Mesenchymal stem cell of adipose (primary cell): ENCODE data around the genes LRRC53 and ST6GALNAC3.

GRCh38 chr1:68313704-68314224 is 81.4 kb upstream of the WLS start:
- CAGE, long polyA plus RNA = no peak

- CAGE, long polyA plus RNA = no peak
These were observed 91.3 kb downstream of the RPE65 start for GRCh38 chr1:68358489-68358861.

DNA sequence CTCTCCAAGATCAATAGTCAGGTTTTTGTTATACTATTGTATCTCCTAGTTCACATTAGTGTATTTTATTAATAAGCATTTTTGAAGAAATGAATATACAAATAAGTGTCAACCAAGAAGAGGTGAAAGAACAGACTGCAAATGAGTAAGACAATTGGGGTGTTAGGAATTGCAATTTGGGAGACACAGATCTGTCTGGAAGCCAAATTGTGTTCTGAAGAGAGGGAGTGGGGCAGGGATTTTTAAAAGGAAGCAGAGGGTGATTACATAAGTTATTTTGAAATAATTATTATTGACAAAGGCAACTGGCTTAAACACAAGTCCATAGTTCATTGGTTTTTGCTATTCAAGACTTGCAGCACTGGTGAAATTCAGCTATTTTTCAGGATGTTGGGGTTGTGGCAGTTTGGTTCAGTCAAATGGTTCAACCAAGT is 299.9 kb upstream of the DEPDC1 start:
- CAGE, long polyA plus RNA = no peak

GRCh38 chr1:70246496-70246973 is 25.4 kb downstream of the SRSF11 start:
- CAGE, long polyA plus RNA = no peak

DNA sequence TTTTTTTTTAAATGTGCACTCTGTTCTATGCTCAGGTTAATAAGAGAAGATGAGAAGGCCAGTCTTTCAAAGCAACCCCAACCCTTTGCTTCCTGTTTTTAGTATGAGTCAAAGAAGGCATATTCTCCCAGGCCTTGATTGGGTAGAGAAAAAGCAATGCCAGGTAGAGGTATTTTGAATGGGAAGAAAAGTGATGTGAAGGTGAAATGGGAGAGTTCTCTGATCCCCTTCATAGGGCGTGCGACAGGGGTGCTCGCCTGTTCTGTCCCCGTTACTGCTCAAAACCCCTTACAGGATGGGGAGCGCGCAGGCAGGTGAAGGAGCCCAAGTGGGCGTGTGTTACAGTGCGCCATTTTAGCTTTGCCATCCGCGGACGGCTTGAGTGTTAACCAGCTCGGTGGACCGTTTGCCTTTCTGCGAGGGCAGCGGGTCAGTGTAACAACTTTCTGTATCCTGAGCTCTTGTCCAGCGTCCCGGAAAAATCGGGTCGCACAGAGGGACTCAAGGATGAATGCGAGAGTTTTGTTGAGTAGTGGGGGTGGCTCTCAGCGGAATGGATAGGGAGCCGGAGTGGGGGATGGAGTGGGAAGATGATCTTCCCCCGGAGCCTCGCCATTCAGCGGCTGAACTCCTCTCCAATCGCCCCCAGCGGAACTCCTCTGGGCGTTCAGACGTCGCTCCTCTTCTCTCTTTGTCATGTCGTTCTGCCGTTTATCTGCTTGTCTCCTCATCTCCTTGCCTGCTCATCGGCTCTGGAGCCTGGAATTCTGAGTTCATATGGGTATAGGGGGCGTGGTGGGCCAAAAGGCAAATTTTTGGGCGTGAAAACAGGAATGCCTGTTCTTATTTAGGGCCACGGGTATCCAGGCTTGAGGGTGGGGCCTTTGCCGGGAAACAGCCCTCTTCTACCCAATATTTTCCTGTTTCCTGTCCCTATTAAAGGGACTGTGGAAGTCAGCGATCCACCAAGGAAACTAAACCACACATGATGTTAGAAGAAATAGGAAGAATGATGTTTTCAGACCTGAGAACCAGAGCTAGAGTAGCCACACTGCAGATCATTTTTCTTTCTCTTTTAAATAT is 295.4 kb downstream of the CTH start:
- CAGE, long polyA plus RNA = no peak

GRCh38 chr1:71015602-71016069 is 32.0 kb downstream of the PTGER3 start:
- CAGE, long polyA plus RNA = no peak

GRCh38 chr1:71073955-71074512 is 6.8 kb downstream of the ZRANB2 start:
- CAGE, long polyA plus RNA = no peak

GRCh38 chr1:71193084-71193505 is 112.3 kb upstream of the ZRANB2 start:
- CAGE, long polyA plus RNA = no peak

DNA sequence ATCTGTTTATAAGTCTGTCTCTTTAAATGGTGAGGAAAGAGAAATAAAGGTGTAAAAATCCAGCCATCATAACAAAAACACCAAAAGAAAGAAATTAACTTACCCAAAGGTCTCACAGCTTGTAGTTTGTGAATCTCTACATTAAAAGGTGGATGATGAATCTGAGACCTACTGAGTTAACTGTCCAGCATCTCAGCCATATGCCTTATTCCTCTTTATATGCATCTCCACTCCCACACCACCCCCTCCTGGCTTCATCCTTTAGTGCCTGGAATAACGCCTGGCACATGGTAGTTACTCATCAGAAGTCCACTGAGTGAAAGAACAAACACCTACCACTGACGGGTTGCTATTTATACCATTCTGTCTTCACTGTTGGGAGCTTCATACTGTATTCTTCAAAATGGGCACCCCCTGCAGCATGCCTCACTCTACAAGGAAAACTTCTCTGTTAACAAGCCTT is at the start of gene LRRC53:
LRRC53 (minus strand) TSS at position 189 of the 463 bp plus-strand sequence.
- CAGE, long polyA plus RNA = no peak

DNA sequence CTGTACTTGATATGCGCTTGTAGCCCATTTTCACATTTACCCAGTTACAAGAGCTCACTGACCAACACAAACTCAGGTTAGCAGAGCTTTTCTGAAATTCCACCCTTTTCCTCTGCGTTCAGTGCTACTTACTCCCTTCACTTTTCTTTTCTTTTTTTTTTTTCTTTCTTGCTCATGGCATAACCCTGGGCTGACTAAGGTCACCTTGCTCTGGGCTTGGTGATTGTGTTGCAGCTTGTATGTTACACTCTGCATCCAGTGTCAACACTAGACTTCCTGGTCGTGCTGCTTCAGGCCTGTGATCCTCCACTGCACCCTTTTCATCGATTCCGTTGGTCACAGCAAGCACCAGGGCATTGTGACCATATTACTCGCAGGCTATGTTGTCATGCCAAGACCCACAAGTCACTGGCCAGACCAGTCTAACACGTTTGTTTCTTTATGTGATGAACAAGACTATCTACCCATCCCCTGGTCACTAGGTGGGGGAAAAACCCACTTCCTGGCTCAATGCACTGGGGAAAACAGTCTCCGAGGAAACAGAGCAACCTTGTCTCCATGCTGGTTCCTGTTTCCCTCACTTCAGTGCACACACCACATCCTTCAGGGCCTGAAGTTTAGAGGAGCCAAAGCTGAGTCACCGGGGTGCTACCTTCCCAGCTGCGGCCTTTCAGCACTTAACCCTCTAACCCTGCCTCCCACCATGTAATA is 21.0 kb downstream of the ERICH3 start:
- CAGE, long polyA plus RNA = no peak

- CAGE, long polyA plus RNA = no peak
These were observed 88.9 kb downstream of the TYW3 start for GRCh38 chr1:74821863-74822271.

DNA sequence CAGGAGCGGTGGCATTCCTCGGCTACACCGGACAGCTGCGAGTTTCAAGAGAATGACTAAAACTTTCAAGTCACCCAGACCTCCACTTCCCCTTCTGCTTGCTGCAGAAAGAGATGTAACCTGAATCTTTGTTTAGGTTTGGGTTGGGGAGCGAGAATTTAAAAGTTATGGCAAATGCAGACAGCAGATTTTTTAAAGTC is 334 bp upstream of the LHX8 start:
- CAGE, long polyA plus RNA = no peak

- CAGE, long polyA plus RNA = no peak
These were observed at the start of gene ST6GALNAC3 for GRCh38 chr1:76074491-76075429. Gene ST6GALNAC3 (plus strand): TSS chr1:76074746.

DNA sequence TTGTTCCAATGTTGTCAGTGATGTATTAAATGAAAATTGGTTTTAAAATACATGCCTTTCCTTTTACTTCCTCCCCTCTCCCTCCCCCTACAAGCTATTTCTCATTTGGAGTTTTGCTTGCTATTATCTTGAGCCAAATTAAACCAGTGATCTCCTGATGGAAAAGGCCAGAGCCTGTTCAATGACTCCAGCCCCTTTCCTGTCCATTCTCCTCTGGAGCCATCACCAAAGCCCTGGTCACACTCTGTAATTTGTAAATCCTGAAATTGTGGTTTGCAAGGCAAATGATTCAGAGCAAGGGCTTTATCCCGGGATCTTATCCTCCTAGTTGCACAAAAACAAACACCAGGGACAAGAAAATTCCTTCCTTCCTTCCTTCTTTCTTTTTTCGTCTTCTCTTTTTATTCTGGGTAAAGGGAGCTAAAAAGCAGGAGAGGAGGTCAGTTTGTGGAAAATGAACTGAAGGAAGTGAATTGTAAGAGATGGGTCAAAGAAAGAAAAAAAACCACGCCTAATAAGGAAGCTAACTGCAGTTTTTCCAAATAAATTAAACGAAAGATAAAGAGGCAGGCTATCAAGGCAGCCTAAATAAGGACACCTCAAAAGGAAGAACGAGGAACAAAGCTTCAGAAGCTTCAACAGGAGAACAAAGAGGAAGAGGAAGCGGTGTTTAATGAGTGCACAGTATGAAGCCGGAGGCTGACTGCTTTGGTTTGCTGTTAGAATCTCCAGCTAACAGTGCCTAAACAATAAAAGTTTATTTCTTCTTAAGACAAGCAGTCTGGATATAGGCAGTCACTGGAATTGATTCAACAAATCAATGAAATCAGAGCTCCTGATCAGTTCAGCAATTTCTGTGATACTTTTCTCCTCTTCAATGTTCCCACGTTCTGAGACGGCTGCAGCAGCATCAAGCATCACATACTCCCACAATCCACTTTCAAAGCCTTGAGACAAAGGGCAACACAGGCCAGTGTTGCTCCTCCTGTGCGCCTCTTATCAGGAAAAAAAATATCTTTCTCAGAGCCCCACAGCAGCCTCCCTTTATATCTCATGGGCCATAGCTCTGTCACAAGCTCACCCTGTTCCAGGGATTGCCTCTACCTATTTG is 365.9 kb upstream of the ST6GALNAC5 start:
- CAGE, long polyA plus RNA = no peak

- CAGE, long polyA plus RNA = no peak
These were observed 27.1 kb downstream of the AK5 start for GRCh38 chr1:77308849-77309303.

DNA sequence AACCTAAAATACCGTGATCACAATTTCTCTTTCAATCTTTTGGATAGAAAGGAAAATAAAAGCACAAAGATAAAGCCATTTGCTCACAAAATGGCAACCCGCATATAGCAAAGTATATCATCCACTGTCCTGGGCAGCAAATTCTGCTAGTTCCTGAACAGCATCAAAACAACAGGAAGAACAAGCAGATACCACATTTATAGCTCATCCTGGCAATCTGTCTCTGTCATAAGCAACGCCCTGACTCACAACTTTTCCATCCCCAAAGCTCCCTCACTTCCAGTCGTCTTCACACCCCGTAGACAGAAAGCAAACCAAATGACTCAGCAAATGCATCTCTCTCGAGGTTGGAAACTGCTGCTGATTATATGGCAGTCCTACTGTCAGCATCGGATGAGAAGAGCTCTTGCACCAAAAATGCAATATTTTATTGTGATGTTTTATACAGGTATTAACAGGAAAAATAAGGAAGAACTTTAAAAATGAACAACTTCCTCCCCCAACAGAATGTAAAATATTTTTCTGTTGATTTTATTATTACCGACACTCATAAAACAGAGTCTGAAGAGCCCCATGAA is 65.9 kb downstream of the AK5 start:
- CAGE, long polyA plus RNA = no peak

- CAGE, long polyA plus RNA = no peak
These were observed 112.7 kb downstream of the ZZZ3 start for GRCh38 chr1:77569834-77570071.

- CAGE, long polyA plus RNA = no peak
These were observed 271 bp upstream of the ZZZ3 start for GRCh38 chr1:77682840-77683017.

GRCh38 chr1:77926648-77927404 is 38.4 kb downstream of the NEXN start:
- CAGE, long polyA plus RNA = no peak

DNA sequence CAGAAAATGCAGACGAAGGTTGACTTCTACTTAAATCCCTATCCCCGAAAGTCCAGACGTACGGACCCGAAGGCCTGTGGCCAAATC is 308 bp upstream of the GIPC2 start:
- CAGE, long polyA plus RNA = no peak